Skeletal muscle cell (primary cell): Measurements from ENCODE around the gene C16orf96.

DNA sequence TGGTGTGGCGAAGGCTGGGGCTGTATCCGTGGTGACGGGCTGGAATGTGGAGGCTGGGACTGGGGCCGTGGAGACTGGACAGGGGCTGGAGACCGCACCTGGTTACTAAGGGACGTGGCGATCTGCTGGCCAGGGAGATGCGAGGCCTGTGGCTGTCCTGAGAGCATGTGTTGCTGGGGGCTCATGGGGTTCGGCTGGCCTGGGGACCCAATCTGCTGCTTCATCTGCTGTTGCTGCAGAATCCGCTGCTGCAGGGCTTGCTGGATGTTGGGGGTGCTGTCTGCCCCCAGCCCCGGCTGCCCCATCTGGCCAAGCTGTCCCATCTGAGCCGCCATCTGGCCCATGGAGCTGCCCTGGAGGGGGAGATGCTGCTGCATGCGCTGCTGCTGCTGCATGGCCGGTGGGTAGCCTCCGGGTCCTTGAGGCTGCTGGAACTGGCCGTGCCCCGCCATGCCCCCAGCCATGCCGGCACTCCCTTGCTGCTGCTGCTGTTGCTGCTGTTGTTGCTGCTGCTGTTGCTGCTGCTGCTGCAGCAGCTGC is 10.7 kb upstream of the TRAP1 start:
- RRBS, result 94% methylated on average over 4 of the region's 18 CpGs

- RRBS, result no CpG with 5 or more reads among the region's 21 CpGs
These were observed 14.3 kb upstream of the TRAP1 start for GRCh38 chr16:3731571-3732159.

DNA sequence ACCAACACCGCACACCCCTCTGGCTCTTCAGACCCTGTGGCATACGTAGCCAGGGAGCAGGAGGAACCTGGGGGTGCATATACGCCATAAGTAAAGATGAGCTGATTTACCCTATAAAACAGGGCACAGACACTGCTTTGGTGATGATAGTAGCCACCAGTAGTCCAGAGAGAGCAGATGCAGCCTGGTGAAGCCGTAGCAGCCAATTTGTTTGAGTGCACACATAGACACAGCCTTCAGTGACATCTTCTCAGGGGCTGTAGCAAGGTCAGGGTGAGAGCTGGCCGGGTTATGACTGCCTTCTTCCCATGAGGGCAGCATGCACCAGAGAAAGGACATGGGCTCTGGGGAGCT is 35.6 kb upstream of the CREBBP start:
- RRBS, result no CpG with 5 or more reads among the region's 5 CpGs

DNA sequence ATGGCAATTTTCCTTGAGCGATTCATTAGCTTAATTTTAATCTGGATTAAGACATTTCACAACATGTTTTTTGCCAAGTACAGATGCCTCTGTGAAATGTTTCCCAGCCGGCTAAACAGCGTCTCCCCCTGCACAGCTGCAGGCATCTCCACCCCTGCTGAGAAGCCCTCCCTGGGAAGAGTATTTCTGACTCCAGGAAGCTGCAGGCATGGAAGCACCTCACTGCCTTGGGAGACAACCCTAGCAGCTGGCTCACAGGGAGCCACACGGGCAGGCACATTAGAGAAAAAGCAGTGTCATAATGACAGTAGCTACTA is 117.3 kb downstream of the ADCY9 start:
- RRBS, result no CpG with 5 or more reads among the region's 4 CpGs

DNA sequence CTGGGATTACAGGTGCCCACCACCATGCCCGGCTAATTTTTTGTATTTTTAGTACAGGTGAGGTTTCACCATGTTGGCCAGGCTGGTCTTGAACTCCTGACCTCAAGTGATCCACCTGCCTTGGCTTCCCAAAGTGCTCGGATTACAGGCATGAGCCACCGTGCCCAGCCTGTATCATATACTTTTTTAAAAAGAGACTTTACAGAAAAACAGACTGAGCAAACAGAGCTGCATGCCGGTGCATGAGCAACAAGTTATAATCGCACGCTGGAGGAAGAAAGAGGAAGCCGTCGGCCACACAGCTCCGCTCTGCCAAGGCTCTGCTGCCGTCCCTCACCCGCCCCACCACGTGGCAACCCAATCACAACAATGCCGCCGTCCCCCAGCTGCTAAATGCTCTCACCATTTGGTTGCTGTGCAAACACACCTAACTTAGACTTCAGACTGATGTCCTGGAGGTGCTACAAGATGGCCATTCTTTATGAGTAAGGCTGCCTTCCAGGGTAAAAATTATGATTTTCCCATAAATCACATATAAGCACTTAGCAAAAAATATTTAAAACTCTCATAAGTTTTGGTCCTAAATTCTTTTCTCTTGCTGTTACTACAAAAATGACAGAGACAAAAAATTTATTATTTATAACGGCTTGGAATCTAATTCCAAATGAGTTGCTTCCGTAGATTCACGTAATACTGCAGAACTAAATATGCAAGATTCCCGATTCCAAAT is 83.4 kb downstream of the ADCY9 start:
- RRBS, result no CpG with 5 or more reads among the region's 18 CpGs

GRCh38 chr16:4053919-4054681 is 62.1 kb downstream of the ADCY9 start:
- RRBS, result no CpG with 5 or more reads among the region's 22 CpGs

DNA sequence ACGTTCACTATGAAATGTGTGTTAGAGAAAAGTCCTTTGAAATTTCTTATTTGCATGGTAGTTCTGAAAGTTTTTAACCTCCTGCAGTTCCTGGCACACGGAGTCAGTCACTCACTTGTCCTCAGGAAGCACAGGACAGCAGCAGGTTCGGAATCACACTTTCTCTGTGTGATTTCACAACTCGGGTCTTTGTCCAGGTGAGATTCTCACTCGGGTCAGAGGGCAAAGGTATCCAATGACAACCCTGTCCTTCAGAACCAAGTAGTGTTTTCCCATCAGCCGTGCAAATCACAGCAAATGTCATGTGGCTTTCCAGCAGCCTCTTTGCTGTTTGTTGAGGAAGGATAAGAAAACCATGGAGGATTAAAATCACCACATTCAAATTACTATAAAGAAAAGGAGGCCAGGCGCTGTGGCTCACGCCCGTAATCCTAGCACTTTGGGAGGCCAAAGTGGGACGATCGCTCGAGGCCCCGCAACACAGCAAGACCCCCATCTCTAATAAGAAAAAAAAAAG is 22.1 kb downstream of the ADCY9 start:
- RRBS, result no CpG with 5 or more reads among the region's 13 CpGs

- RRBS, result no CpG with 5 or more reads among the region's 50 CpGs
These were observed 2.0 kb downstream of the ADCY9 start for GRCh38 chr16:4113897-4114984.

- RRBS, result no CpG with 5 or more reads among the region's 17 CpGs
These were observed 12.0 kb upstream of the GLIS2 start for GRCh38 chr16:4303664-4304471.

DNA sequence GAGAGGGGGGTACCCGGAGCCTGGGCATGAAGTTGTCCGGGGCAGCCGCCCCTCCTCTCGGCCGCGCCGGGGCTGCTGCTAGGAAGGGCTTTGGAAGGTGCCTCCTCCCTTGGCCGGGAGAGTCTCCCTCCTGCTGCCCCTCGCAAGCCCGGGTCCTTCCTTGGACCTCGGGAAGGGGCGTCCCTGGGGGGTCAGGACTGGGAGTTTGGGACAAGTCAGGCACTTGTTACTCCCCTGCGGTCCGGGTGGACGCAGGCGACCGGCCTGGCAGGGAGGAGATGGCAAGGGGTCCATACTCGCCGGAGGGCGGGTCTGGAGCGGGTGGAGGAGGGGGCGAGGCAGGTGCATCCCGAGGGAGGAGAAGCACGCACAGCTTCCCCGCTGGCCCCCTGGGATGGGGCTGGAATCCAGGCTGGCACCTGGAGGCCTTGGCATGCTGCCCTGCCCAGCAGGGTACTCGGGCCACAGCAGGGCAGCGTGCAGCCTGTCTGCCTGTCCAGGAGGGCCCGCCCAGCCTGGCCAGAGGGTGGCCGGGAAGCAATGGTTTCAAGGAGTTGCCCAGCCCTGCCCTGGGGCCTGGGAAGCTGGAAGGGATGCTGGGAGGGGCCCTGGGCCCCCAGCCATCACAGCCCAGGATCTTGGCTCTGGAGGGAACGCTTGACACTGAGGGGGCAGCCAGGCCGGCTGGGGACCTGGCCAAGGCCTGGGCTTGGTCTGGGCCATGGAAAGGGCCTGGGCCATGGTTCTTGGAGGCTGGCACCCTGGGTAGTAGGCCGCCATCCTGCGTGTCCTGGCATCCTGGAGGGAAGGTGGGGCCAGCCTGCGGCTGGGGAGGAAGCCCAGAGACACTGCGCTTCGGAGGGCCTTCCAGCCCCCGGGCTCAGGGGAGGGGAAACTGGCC is 984 bp downstream of the GLIS2 start:
- RRBS, result under 1% methylated on average over 10 of the region's 37 CpGs

DNA sequence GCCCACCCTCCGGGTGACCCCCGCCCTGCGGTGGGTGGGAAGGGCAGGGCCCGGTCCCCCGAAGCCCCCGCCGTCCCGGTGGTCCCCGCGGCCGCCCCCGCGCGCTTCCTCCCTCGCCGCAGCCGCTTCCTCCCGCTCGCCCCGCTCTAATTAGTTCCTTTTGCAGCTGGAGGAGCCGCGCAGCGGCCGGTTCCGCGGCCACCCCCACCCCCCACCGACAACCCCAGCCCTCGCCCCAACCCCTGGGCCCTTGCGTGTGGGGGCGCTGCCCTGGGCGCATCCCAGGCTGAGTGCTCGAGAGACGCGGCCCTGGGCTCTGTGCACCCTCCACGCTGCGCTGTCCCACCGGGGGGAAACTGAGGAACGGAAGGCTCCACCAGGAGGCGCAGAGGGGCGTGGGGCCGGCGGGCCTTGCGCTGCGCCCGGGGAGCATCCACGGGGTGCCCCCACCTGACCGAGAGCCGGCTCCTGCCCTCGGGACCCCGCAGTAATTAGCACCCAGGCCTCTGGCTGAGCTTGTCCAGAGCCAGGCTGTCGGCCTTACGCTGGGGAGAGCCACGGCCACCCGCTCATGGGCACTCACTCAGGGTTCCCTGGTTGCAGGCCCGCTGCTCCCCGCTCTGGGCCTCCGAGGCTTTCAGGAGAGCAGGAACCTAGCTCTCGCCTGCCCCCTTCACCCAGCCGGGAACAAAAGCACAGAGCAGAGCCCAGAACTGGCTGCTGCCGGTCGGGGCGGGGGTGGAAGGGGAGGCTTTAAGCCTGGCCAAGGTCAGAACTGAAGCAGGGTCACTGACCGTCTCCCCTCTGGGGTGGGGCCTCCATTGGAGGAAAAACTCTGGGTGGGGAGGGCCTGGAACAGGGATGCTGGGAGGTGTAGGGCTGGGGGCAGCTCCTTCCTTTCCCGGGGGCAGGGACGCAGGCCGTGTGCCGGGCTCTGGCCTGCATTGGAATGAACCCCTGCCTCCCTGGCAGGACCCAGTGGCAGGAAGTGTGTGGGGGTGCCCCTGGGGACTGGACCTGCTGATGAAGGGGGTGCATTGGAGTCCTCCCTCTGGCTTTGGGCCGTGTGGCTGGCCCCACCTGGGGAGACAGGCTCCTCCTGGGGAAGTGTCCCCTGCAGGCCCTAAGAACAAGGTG is 12.2 kb downstream of the GLIS2 start:
- RRBS, result 4% methylated on average over 13 of the region's 68 CpGs

GRCh38 chr16:4344732-4345555 is 6.2 kb downstream of the PAM16 start:
- RRBS, result no CpG with 5 or more reads among the region's 23 CpGs

DNA sequence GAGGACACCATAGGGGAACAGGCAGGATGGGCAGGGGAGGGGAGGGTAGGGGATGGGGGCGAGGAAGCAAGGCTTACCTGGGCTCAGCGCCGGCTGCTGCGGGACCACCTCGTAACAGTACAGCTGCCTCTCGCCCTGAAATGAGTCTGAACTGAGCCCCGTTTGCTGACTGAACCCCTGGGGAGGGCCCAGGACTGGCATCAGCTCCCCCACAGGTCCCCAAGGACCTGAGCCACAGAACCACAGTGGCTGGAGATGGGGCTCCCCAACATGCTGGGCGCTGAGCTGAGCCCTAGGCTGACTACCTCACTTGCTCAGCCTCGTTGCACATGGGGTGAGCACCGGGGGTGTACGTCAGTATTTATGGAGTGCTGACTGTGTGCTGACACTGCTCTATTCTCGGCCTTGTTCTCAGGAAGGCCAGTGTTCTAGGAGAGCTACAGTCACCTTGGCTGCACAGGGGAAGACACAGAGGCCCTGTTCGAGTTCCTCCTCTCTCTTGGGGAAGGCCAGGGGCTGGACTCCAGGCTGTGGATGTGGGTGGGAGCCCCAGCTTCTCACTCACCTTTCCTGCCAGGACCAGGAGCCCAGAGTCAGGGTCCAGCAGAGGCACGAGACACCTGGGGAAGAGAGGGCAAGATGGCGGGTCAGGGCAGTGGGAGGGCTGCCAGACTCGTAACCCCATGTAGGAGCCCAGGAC is 6.6 kb upstream of the VASN start:
- RRBS, result no CpG with 5 or more reads among the region's 16 CpGs

GRCh38 chr16:4366592-4366852 is 5.1 kb upstream of the VASN start:
- RRBS, result no CpG with 5 or more reads among the region's 2 CpGs

DNA sequence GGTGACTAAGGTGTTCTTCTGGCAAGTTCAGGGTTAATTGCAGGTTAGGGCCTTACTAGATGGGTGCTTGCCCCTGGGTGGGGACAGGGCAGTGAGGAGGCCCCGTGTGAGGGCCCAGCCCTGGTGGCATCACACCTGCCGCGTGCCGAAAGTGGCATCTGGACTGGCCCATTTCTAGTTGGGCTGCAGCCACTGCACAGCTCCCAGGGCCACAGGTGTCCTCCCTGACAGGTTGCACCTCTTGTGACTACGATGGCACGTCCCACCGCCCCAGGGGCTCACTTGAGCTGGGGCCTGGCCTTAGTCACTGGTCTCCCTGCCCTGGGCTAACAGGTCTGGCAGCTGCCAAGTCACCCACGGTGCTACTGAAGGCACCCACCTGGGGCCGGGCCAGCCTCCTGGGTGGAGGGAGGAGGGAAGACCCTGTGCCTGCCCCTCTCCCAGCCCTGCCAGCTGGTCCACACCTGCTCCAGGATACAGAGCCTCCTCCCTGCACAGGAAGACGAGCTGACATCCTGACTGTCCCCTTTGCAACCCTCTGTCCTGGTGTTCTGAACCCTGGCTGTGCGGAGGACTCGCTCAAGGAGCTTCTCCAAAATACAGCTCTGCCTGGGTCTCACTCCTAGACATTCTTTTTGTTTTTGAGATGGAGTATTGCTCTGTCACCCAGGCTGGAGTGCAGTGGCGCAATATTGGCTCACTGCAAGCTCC is 3.4 kb downstream of the VASN start:
- RRBS, result no CpG with 5 or more reads among the region's 13 CpGs

GRCh38 chr16:4465749-4466589 is 8.5 kb downstream of the NMRAL1 start:
- RRBS, result no CpG with 5 or more reads among the region's 32 CpGs

DNA sequence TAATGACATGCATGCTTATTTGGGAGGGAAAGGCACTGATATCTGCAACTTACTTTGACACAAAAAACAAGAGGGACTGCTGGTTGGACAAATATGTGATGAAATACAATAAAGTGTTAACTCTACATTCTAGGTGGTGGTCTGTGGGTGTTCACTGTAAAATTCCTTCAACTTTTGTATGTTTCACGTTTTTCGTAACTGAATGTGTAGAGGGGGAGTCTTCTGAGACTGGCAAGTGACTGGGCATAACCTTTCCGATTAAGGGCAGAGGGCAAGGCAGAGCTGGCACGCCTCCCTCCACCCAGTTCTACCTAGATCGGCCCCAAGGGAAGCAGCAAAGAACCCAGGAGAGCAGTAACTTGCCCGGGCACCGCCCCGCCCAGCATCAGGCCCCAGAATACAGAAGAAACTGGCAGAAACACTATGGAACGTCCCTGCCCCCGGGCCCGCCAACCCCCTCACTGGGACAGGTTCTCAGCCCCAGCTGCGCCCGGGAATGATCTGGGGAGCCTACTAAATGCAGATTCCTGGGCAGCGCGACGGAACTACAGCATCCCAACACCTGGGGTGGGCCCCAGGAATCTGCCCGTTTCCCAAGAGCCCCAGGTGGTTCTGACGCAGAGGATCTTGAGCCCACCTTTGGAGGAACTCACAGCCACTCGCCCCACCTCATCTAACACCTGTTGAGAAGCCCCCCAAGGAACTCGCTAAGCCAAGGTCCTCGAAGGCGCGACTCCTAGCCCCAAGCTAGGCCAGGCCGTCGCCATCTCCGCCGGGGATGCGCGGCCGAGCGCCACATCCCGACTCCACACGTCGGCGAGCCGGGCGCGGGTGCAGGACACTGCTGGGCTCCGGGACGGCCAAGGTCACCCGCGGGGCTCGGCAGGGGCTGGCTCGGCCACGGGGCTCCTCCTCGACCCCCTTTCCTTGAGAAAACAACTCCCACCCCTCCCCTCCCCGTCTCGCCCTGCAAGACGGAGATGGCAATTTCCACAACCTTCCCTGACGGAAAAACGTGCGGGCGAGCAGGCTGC is 1.1 kb downstream of the CDIP1 start:
- RRBS, result 16% methylated on average over 18 of the region's 53 CpGs

DNA sequence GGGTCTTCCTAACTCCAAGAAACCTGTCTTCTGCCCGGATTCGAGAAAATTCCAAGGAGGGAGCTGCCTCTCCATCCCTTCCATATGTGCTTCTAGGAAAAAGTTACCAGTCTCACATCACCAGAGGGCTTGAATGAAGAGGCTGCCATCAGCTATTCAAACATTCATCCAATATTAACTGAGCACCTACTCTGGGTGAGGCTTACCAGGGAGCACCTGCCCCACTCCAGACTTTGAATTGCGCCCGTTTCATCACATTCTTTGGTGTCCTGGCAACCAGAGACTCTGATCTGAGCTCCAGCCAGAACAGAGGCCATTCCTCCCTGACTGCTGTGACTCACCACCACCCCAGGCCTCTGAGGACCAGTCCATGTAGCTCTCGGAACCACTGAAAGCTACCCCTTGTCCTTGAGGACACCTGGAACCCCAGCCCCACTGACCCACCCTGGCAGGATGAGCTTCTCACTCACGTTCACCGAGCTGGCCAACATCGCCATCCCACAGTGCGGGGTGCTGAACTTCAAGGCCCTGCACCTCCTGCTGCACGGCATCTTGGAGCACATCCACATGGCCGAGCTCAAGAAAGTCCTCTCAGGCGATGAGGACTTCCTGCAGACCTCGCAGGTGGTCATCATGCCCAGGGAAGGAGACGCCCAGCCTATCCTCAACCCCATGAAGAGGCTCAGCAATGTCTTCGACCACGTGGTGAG is at the start of gene C16orf96:
Gene C16orf96 (plus strand): TSS at position 304 of the 710 bp plus-strand sequence.
- RRBS, result no CpG with 5 or more reads among the region's 16 CpGs

DNA sequence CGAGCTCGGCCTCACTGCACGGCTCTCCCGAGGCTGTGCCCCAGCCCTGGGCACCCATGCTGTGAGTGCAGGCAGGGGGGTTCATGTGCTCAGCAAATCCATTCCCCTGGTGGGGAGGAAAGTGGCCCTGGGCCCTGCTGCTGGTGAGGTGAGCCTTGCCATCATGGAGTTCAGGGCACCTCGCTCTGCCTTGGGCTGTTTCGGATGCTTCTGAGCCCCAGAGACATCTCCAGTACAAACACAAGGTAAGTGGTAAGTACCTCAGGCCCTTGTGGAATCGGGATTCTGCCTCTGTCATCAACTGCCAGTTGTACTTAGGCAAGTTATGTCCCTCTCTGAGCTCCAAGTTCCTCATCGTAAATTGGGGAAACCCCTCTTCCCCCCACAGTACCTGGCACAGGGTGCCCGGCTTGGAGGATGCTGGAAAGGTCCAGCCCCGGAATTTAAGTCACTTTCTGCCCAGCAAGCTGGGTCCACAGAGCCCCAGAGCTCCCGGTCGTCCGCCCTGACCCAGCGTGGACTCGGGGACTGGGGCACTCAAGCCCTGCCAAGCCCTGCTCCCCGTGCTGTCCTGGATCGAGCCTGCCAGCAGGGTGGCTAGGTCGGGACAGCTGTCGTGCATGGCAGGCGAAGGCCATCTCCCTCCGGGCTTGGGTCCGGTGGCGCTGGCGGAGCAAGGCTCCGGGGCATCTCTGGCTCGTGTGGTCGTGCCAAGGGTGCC is 652 bp upstream of the NUDT16L1 start:
- RRBS, result 15% methylated on average over 5 of the region's 27 CpGs

DNA sequence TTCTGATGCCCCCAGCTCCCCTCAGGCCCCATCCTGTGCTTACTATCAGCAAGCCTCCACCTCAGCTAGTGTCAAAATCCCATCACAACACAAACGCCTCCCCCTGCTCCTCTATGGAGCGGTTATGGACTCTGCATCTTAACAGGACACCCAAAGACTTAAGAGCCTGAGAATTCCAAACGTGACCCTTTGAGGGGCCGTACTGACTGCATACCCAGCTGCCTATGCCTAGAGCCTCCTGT is 5.5 kb downstream of the ANKS3 start:
- RRBS, result no CpG with 5 or more reads among the region's 4 CpGs